Glomerular endothelial cell (primary cell): Measurements from ENCODE around the gene EDEM1.

DNA sequence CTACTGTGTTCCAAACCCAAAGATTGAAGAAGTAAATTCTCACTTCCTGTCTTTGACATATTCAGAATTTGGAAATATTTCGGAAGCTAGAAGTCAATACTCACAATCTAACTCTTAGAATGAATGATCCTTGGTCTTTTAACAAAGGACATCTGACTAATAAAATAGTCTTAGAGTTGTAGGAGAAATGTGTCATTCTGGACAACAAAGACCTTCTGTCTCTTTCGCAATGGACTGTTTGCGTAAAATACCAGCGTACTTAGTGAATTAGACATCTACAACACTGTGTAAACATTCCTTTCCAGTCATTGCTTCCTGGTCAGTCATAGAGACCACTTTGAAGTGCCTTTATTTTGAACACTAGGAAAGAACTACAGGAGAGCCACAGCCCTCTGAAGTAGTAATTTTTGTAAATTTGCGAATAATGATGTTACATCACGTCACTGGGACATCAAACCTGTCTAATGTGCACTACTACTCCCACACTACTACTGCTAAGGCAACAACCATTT, 68.1 kb downstream of the CHL1 start:
- RAMPAGE, long total RNA = no peak

DNA sequence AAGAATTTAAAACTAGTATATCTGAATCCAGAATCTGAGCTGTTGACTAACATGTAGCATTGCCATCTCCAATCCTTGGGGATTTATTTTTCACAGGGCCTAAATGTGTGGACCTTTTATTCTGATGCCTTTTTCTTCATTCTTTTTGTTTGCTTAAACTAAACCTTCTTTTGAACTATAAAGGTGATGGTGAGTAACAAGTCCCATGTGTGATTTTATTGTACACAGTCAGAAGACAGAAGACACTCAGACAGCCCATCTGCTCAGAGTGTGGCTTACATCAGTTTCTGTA, 500.6 kb downstream of the CNTN4 start:
- RAMPAGE, long total RNA = no peak

DNA sequence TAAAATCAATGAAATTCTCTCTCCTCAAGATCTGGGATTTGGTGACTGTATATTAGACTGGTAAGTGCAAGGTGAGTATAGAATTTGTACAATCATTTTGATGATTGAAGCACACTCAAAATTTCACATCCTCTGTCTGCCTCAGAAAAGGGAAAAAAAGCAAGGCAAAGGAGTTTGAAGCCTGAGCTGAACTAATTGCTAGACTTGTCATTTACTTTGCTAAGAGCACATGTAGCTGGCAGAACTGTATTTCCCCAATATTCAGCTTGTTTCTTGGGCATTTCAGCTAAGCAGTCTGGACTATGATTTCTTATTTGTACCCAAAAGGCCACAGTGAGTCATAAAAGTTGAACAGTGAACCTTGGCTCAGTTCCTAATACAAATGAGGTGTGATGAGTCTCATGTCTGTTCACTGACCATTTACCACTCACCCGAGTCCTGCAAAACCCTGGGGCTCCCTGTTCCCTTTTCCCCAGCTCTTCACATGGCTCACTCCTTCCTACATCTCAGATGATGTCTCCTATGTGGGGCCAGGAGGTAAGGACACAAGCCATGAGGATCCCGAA, 239.5 kb downstream of the IL5RA start:
- RAMPAGE, long total RNA = no peak

DNA sequence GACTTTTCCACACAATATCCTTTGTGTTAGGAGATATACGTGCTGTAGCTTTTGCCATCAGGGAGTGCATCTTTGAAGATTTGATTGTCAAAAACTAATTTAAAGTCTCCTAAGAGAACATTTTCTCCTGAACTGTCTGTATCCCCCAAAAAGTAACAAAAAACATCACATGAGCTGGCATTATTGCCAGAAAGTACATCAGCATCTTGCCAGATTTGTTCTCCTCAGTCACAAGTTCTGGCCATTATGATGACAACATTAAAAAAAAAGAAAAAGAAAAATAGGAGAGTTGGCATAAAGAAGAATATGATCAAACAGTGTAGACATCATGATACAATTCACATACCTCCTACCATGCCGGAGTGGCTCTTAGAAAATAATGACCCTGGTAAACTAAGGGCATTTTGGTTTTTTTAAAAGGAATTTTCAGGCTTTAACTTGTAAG, 37.8 kb downstream of the SETMAR start:
- RAMPAGE, long total RNA = no peak

DNA sequence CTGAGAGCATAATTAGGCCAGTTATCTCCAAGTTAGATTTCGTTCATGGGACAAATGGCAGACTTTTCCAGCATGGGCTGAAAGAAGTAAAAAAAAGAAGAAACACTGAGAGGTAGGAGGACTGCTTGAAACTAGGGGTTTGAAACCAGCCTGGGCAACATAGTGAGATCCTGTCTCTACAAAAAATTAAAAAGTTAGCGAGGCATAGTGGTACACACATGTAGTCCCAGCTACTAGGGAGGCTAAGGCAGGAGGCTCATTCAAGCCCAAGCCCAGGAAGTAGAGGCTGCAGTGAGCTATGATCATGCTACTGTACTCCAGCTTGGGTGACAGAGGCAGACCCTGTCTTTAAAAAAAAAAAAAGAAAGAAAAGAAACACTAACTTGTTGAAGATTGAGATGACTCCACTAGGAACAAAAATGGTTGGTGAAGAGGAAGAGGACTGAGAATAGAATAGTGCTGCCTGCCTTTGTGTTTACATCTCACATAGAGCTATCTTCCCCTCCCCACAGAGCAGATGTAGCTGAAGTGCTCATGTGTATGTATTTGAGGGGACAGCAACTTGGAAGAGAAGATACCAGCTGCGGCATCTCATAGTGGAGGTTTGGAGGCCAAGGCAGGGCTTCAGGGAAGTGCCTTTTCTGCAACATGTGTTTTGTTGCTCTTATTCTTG, 57.5 kb downstream of the ITPR1 start:
- RAMPAGE, long total RNA = no peak

- RAMPAGE, long total RNA = no peak
These were observed 224.2 kb downstream of the ITPR1 start for GRCh38 chr3:4717322-4717862.

DNA sequence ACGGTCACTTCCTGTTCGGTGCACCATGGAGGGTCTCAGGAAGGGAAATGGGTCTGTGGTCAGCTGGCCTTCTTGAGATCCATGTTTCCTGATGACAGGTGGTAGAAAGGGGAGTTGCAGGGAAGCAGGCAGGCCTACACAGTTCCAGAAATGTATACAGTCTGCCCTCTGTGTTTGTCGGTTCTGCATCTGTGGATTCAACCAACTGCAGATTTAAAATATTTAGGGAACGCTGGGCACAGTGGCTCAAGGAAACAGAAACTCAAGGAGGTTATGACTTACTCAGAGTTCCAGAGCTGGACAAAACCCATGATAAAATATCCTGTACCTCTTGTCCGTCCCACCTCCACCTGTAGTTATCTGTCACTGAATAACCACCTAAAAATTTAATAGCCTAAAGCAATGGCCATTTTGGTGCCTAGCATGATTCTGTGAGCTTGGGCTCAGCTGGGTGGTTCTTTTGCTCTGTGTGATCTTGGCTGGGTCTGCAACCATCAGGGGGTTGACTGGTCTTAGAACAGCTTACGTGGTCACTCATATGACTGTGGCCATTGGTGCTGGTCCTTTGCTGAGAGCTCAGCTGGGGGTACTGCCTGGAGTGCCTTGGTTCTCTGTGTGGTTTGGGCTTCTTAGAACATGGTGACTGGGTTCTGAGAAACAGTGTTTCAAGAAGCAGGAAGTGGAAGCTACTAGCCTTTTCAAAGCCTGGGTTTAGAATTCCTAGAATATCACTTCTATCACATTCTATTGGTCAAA, 239.8 kb upstream of the BHLHE40 start:
- RAMPAGE, long total RNA = no peak

- RAMPAGE, long total RNA = no peak
These were observed 219.4 kb upstream of the BHLHE40 start for GRCh38 chr3:4759604-4760459.

- RAMPAGE, long total RNA = no peak
These were observed 214.3 kb upstream of the BHLHE40 start for GRCh38 chr3:4764712-4765469.

DNA sequence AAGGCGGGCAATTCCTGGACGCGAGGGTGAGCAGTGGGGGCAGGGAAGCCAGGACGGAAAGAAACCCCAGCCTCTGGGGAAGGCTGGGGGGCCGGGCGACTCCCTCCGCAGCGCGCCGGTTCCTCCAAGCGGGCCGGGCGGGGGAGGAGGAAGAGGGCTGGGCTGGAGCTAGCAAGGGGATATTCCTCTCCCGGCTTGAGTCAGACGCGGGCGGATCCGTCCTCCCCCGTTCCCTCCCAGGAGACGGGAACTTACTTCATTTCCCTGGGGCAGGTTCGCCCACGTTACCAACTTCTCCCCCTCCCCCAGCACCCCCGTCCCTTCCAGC, 549 bp upstream of the BHLHE40 start:
- RAMPAGE, long total RNA = no peak

DNA sequence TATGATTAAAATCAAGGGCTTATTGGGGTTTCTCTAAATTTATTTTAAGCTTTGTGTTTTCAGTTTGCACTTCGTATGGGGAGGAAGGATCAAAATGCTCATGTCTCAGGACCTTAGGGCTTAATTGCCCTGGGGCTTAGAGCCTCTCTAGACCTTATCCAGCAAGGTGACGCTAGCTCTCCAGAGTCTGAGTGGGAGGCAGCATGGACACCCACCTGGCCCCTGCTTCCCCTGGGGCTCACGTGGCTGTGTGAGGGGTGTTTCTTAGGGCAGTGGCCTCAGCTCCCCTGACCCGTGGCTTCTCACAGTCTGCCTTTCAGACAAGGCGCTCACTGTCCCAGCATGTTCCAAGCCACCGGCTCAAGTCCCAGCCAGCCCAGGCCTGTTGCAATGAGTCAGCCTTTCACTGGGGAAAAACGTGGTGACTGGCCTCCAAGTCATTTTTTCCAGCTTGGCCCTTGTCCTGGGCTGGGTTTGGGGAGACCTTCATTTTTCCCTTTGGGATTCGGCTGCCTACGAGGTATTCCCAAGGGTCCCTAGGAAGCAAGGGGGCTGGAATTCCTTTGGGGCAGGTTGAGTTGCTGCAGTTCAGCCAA, 15.6 kb downstream of the BHLHE40 start:
- RAMPAGE, long total RNA = no peak

GRCh38 chr3:5081907-5082287, 40.2 kb upstream of the ARL8B start:
- RAMPAGE, long total RNA = no peak

- RAMPAGE, long total RNA = no peak
These were observed 11.2 kb downstream of the ARL8B start for GRCh38 chr3:5132974-5134038.

DNA sequence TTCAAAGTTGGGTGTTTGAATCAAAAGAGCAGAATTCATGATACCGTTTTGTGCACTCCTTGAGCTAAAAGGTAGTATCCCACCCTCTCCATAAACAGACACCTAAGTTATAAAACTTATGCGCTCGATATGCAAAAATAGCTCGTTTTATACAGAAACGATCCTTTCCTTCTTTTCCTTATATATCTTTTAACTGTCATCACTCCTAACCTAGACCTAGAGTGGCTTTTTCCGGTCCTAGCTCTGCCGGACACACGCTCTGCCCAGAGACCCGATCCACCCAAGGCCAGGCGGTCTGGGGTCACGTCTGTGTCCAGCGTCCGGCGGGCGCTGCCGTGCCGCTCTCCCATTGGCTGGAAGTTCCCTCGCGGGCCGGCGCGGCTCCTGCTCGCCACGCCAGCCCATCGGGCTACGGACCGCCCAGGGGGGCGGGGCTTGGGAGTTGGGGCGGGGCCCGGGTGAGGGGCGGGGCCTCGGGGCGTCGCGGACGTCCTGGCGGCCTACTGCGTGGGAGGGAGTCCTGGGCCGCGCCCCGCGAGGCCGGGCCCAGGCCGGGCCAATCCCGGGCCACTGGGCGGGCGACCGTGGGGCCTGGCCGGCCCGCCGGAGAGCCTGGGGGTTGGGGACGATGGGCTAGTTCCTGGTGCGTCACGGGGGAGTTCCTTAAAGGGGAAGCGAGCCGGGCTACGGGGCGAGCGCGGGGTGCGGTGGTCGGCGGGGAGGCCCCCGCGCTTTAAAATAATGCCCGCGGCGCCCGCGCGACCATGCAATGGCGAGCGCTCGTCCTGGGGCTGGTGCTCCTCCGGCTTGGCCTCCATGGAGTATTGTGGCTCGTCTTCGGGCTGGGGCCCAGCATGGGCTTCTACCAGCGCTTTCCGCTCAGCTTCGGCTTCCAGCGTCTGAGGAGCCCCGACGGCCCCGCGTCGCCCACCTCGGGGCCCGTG, at the start of gene EDEM1:
Gene EDEM1 (plus strand): TSS at position 666 of the 944 bp plus-strand sequence.
- RAMPAGE, long total RNA = no peak

DNA sequence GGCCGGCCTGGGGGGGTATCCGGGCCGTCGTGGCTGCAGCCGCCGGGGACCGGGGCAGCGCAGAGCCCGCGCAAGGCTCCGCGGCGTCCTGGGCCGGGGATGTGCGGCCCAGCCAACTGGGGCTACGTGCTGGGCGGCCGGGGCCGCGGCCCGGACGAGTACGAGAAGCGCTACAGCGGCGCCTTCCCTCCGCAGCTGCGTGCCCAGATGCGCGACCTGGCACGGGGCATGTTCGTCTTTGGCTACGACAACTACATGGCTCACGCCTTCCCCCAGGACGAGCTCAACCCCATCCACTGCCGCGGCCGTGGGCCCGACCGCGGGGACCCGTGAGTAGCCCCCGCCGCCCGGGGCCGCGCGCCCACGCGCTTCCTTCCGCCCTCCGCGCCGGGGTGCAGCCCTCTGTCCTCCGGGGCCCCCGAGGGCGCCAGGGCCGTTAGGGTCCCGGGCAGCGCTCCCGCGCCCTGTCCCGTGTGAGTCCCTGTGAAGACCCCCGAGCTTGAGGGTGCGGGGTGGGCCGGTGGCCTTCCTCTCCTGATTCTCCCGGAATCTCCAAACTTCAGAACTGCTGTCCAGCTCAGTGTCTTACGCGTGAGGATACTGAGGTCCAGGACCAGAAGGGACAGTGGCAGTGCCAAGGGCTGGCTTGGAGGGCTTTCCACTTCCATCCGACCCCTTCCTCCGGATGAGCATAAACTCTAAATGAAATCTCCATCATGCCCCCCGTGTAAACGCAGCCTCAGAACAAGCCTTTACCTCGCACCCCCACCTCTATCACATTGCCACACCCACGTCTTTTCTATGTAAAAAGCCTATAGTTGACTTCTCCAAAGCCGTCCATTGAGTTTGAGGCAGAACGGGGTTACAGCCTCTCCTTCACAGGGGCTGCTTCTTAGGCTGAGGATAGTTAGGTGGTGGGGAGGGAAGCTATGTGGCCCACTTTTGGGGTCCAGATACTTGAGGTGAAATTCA, 765 bp downstream of the EDEM1 start:
- RAMPAGE, long total RNA = no peak

DNA sequence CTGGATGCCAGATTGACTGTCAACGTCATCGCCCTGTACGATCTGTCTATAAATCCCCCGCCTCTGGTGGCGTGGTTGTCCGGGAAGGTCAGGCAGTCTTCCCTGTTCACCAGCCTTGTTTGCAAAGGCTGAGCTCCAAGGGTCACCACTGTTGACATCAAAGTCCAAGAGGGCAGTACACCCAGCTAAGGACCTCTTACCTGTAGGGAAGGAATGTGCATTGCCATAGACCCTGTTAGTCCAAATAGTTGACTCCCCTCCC, 1.4 kb downstream of the EDEM1 start:
- RAMPAGE, long total RNA = no peak

- RAMPAGE, long total RNA = no peak
These were observed 1.7 kb downstream of the EDEM1 start for GRCh38 chr3:5189220-5189527.

DNA sequence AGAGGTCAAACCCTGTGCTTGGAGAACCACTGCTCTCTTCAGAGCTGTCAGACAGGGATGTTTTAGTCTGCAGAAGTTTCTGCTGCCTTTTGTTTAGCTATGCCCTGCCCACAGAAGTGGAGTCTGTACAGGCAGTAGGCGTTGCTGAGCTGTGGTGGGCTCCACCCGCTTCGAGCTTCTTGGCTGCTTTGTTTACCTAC, 756.5 kb downstream of the EDEM1 start:
- RAMPAGE, long total RNA = no peak

DNA sequence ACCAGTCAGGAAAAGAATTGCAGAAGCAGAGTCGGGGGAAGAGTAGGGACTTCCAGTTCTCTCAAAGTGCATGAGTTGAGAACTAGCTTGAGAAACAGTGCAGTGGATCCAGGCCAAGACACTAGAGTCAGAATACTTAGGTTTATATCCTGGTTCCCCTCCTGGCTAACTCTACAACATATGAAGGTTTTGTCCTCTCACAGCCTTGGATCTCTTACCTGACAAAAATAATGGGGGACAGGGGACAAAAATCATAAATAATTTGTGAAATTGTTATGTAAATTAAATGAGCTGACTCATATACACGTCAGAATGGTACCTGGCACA, 150.0 kb downstream of the GRM7 start:
- RAMPAGE, long total RNA = no peak

DNA sequence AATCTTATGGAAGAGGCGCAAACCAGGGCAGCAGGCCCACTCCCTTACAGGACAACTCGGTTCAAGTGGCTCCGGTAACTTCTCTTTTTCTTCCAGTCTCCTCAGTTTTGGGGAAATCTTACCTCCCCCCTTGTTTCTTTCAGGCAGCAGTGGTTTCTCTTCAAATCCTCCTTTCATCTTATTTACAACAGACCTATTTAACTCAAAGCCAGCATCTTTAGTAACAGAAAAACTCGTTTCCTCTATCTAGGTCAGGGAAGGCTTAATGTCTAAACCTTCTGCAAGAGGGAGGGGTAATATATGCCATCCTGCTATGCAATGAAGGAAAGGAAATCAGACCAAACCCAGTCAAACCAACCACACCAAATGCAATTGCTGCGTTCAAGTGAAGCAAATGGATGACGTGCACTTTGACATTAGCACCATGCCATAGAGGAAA, 163.1 kb downstream of the GRM7 start:
- RAMPAGE, long total RNA = no peak